Peripheral blood mononuclear cell (primary cell): ENCODE measurements around a stretch of chr9.

GRCh38 chr9:137550777-137551720 lies 630 bp upstream of the MRPL41 start:
- PRO-cap, 8 experiments, result peak in 7 of 8 experiments; most common plus-strand start chr9:137551220 (in 3); most common minus-strand start chr9:137551532 (in 4)

GRCh38 chr9:137554536-137555705 lies 3.2 kb downstream of the MRPL41 start:
- PRO-cap, 8 experiments, result no peak in any of the 8 experiments

GRCh38 chr9:137828854-137829342 lies 48.7 kb upstream of the CACNA1B start:
- PRO-cap, 8 experiments, result peak in 1 of 8 experiments; most common plus-strand start chr9:137829089 (in 1)

- PRO-cap, 8 experiments, result no peak in any of the 8 experiments
Measured at GRCh38 chr9:138112837-138113155, 235.2 kb downstream of the CACNA1B start.